Measurements from ENCODE around the gene NOX3.

- PRO-cap: no peak
Measured at GRCh38 chr6:155091174-155091480, 96.0 kb downstream of the TIAM2 start.

DNA sequence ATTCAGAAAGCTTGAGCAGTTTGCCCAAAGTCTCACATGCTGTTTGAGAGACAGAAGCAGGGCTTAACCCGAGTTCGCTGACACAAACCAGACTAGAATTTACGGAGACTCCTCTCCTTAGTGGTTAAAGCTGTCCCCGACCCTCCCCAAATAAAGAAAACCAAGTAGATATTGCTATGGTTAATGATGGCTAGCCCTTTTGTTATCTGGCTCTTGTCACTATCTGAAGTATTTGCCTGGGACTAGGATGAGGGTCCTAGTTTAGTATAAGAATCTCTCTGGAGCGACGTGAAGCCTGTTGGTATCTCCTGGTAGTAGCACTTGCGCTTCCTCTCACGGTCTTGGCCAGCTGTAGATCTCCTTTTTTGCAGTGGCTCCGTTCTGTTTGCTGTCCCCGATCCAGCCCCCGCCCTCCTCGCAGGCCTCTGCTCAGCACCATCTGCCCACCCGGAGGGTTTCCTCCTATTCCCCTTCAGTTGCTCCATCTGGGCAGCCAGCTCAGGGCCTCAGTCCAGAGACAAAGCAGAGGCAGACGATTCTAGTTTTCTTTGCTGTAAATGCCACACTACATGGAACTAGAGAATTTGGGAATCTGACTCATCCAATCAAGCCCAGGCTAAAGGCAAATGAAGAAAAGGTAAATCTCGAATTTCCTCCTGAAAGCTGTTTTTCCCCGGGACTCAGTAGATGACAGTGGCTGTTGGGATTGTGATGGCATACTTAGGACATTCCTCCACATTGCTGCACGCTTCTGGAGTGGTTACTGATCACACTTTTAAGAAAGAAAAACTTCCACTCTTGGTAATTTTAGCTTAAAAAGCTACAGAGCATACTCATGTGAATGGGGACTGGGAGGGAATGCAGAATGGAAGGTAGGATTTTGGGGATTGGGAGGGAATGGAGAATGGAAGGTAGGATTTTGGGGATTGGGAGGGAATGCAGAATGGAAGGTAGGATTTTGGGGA is 126.6 kb downstream of the TIAM2 start:
- PRO-cap: no peak

GRCh38 chr6:155223516-155224538 is 40.0 kb upstream of the CLDN20 start:
- PRO-cap: no peak

DNA sequence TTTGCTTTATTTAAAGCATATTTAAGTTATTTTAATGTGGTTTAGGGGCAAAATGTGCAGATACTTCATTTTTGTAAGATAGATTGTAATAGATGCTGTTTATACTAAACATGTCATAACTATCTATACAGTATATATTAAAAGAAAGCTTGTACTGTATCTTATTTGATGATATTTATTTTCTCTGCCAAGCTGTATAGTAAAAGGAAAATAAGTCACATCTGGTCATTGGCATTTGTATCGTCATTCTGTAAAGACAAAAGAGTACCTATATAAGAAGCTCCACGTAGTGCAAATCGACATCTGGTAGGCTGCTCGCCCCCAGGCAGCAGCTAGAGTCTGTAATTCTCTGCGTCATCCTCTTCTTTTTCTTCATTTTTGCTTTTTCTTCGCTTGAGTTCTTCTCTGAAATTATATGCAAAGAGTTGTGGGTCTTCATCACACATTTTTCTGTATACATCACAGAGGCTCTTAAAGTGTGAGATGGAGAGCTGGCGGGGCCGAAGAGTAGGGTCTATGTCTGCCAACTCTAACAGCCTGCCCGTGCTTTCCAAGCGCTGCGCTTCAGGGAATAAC is 6.2 kb upstream of the CLDN20 start:
- PRO-cap: no peak

DNA sequence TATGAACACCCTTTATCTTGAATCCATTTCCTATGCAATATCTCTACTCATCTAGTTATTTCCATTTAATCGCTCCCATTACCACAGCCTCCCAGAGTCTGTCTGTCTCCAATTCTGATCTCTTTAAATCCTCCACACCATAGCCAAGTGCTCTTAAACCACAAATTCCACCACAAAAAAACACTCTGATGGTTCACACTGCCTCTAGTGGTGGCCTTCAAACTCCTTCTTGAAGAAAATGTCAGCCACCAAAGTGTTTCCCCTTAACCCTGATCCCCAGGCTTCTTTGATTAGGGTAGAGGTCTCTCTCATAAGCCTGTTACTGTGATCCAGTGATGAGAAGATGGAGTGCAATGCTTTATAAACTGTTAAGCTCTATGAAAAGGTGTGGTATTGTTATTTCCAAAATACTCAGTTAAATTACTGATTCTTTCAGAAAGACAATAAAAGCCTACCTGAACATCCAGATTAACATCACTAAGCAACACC is 4.3 kb downstream of the CLDN20 start:
- PRO-cap: no peak

GRCh38 chr6:155315349-155315743 is 1.1 kb upstream of the TFB1M start:
- PRO-cap: no peak

DNA sequence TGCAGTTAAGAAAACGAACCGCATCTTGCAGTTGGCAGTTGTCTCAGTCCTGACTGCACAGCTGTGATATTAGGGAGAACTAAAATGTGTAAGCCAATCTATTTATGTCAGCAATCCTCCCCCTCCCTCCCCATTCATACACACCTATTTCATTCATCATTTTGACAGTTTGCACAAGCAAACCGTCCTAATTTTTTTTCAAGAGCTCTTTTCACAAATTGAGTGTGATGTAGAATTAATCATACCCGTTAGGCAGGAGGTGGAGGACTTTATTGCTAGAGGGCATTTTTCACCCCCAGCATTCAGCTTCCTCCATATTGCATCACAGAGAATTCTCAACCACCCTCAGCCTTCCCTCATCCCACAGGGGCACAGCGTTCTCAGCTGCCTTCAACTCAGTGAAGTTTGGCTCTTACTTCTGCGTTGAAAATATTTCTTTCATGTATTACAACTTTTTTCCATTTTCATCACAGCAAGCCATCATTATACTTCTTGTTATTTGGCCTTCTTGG is 37.5 kb downstream of the NOX3 start:
- PRO-cap: no peak

GRCh38 chr6:155455596-155456091 is at the start of gene NOX3:
Gene NOX3, minus strand, starts transcription at chr6:155455839.
- PRO-cap: no peak

DNA sequence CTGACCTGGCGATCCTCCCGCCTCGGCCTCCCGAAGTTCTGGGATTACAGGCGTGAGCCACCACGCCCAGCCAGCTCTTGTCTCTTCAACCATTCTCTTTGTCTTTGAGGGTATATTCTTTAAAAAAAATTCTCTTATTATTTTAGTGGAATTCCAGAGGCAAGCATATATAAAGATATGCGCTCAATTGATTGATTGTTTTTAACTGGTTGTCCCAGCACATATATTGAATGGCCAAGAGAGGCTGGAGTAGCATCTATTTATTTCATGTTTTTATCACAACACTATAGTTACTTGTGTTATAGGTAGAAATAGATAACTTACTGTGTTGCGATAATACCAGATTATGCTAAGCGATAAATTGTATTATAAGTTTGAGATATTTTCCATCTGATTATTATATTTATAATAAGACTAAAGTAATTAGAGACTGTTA is 379.3 kb upstream of the NOX3 start:
- PRO-cap: no peak

DNA sequence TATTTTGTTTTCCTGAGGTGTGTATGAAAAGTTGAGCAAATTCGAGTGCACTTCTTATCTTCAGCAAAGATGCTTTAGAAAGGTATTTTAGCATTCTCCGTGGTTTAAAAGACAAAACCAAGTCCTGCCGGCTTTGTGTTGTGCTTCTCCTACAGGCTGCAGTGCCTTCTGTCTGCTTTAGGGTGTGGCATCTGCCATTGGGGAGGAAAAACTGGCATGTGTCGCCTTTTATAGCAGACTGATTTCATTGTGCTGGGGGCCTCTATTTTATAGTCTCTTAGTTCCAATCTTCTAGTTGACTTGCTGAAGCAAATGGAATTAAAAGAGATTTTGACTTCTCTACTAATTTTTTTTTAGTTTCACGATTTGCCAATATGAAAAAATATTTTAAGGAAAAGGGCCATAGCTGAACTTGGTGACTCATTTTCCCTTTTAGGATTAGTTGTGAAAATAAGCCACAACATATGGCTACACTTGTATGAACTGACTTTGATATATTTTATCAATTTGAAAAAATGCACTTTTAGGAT is 2.1 kb upstream of the ARID1B start:
- PRO-cap: no peak

DNA sequence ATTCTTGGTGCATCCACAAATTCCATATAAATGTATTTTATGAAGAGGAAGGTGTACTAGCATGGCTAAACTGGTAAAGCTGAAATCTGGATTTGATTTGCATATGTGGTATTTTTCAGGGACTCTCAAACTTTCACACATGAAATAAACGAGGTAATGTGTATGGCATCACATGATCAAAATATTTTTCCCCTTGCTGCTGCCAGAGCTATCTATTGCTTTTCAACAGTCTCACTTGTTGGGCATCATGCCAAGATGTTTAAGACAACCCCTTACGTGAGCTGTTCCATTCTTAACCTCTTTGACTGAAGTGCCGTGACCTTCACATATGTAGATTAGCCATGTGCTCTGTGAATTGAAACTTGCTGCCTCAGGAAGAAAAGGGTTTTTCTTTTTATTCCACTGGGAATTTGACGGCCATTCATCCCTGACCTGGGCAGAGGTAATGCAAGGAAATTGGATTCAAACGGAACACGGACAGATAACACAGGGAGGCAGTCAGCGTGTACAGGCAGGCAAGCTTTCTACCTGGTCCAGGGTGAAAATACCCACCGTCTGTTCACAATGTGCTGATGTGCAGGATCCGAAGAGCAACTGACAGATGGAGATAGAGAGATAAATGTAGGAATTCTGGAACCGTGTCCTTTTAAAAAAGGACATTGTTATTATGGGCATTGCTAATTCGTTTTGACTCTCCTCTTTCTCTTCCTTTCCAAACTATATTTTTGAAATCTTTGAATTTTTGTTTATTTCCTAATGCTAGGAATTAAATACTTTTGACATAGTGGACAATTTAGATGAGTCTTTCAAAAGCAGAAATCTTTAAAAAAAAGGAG is 14.2 kb downstream of the ARID1B start:
- PRO-cap: no peak

- PRO-cap: no peak
Measured at GRCh38 chr6:156861484-156862610, 84.7 kb downstream of the ARID1B start.

DNA sequence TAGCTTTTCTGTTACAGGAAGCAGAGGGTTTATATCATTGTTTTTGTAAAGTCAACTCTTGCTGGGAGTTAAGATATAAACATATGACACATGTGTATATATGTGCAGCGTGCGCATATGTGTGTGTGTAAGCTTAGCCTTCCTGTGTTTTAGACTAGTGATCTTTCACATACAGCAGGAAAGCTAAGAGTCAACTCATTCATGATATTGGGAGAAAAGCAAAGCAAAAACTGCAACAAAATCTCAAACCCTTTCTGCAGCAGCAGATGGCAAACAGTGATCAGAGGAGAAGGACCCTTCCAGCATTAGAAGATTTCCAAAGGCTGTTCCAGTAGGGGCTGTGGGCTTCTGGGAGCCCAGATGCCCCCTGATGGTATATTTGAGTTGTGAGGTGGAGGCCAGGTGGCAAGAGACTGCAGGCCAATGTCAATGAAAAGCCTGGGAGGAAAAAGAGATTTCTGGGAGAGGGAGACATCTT is 102.5 kb downstream of the ARID1B start:
- PRO-cap: no peak

- PRO-cap: no peak
Measured at GRCh38 chr6:156963437-156964406, 186.5 kb downstream of the ARID1B start.

- PRO-cap: no peak
Measured at GRCh38 chr6:156977763-156978457, 200.7 kb downstream of the ARID1B start.

DNA sequence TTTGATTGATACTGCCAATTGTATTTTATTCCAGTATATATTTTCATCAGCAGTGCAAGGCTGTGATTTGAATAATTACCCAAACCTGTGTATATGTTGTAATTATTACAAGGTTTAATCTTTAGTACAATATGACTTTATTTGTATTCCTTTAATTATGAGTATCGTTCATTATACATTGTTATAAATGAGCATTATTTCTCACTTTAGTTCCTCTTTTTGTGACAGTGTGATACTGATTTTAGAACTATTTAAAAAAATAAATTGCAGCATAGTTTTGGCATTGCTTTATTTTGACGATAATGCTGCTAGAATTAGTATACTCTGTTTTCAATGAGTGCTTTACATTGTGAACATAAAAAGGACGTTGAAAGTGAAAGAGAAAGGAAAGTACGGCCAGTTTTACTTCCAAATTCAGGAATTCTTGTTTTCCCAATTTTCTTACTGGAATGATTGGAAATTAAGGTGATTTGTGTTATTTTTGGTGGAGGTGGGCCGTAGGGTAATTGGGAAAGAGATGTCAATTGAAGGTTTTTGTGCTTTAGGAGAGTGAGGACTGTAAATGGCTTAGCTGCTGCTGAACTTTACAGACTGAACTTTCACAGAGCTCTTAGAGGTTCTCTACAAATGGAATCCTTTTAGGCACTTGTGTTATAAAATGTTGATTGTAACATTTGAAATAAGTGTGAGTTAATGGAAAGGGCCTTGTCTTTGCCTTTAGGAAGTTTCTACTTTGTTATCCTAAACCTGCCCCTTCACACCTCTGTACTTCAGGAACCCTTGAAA is 256.2 kb downstream of the ARID1B start:
- PRO-cap: no peak

DNA sequence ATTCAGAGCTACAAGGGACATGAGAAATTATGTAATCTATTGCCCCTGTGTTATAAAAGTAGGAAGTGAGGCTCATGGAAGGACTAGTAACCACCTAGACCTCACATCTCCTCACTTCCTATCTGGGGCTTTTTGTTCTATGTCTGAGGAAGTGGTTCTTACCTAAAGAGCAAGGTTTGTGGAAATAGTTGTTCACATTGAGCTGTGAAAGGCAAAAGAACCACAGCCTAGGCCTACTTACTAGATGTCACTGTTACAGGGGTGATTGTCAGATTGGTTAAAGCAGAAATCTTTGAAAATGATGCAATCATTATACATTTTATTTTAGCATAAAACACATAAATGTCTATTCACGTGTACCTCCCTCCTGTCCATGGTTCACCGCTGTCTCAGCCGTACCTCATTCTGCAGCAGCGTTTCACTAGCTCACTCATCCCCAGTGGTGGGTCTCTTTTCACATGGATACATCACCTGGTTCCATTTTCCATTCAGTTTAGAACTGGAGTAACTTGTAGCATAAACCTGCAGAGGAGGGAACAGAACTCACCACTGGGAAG is 268.8 kb downstream of the TMEM242 start:
- PRO-cap: no peak

- PRO-cap: no peak
Measured at GRCh38 chr6:157120283-157120697, 203.0 kb downstream of the TMEM242 start.

DNA sequence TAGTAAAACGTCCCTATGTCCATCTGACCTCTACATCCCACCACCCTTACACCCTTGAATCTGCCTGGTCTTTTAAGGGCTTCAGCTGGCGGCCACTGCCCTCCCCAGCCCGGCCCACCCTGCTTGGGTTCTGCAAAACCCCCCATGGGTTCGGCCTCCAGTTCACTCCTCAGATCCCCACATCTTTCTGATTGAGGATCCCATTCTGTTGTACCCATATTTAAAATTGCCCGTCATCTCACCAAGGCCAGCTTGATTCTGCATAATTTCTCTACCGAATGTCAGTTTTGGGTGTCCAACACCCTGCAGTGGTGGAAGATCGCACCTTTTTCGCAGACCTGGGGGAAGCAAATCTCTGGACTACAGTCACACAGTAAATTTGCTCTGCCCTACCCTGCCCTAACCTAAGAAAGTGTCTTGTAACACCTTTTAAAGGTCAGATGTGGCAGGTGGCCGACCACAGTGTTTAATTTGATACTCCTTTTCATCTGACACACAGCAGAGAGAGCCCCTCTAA is 110.1 kb downstream of the TMEM242 start:
- PRO-cap: no peak

- PRO-cap: no peak
Measured at GRCh38 chr6:157225797-157225996, 97.6 kb downstream of the TMEM242 start.